Body of pancreas (tissue), 2 donors: Measurements from ENCODE around the gene FRG2C.

- PRO-cap, result no peak
- RAMPAGE, long total RNA, 2 experiments, result no peak in any of the 2 experiments
Measured at GRCh38 chr3:72961711-72962303, 34.8 kb upstream of the PPP4R2 start.

DNA sequence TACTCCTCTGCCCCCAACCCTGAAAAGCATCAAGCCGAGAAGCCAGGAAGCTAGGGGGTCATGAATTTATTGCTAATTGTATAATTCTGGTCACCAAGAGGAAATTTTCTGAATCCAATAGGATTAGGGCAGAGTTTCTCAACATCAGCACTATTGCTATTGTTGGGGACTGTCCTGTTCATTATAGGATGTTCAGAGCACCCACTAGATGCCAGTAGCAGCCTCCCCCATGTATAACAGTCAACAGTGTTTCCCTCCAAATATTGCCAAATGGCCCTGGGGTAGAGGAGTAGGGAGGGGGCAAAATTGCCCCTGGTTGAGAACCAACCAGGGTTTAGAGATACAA is 31.1 kb upstream of the PPP4R2 start:
- PRO-cap, result no peak
- RAMPAGE, long total RNA, 2 experiments, result no peak in any of the 2 experiments

DNA sequence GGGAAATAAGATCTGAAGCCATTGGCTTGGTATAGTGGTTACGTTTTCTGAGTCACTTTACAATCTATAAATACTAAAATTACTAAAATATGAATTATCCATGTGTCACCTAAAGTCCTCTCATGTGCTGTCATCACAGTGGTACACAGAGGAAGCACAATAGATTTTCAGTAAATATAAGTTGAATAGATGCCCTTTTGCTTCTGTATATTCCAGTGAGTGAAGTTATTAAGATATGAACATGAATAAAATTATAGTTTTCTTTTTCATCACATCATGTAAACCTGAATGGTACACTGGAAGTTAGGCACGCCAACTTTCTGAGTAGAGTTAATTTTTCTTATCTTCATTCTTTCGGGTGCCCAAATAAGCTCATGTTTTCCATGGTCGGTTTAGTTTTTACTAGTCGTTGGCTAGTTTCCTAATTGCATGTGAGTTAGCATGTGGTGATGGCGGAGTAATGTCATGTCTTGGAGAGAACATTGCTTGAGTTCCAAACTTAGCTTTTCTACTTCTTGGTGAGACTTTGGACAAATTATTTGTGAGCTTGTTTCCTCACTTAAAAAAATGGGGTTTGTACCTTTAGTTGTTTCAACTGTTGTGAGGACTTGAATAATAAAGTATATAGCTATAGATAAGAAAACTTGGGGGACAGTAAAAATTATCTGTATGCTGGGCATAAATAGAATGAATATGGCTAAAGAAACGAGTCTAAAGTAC is 11.6 kb downstream of the PPP4R2 start:
- PRO-cap, result no peak
- RAMPAGE, long total RNA, 2 experiments, result no peak in any of the 2 experiments

DNA sequence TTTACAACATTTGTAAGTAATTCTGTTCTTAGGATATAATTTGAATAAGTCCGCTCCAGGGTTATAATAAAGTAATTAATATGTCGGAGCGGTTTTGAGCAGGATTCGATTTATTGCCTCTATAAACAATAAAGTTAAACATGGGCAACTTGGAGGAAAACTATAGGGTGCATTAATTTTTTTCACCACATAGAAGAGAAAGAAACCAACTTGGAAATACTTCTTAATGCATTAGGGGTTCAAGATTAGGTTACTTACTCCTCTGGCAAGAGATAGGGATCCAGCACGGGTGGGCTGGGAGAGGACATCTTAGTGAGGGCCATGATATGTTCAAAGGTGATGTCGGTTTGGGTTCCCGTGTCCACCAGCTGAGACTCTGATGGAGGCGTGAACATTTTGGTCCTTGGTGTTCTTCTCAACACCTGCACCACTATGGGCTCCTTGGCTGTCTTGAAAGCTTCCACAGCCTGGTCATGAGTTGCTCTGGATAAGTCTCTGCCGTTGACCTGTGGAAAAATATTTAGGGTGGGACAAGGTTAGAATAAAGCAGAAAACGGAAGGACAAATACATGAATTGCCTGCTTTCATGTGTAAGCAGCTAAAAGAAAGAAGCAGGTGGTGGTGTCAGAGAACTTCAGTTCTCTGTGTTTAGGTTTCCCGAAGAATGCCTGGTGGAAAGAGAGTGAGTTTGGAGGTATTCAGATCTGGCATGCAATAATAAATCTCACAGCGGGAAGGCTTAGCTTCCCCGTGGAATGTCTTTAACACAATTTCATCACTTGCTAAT is 220.7 kb downstream of the PDZRN3 start:
- PRO-cap, result no peak
- RAMPAGE, long total RNA, 2 experiments, result no peak in any of the 2 experiments

DNA sequence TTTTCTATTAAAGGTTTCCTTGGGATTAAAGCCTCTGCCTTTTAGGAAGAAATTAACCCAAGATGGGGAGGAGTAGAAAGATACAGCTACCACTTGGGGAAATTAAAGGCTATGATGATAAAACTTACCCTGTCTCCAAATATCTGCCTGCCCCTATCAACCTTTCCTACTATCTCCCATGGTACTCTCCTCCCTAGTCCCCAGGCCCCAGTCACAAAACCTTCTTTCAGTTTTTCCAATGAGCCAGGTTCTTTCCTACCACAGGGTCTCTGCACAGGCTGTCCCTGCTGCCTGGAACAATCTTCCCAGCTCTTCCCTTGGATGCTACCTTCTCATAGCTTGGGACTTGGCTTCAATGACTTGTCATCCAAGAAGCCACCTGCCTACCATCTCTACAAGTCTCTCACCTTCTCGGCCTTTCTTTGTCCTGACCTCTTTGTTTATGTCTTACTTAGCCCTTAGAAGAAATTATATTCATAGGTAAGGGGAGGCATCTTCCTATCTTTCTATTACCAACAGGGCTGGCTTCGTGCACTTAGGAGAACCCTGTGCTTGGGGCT is 136.5 kb downstream of the PDZRN3 start:
- PRO-cap, result no peak
- RAMPAGE, long total RNA, 2 experiments, result no peak in any of the 2 experiments

DNA sequence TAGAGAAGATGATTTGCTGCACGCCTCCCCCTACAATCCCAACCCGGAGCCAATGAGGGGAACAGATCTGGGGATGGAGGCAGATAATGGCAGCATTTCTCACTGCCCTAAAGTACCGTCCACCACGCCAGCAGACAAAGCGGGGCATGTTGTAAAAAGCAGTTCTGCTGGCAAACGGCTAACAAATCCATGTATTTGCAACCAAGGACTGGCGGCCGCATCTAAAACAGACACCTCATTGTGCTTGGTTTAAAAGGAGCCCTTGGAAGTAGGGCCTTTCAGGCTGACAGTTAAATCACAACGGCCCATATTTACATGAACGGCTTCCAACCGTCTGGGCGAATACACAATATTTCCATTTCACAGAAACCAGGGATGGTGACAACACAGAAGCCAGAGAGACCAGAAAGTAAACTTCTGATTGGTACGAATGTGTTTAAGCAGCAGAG is 113.2 kb downstream of the PDZRN3 start:
- PRO-cap, result no peak
- RAMPAGE, long total RNA, 2 experiments, result no peak in any of the 2 experiments

- PRO-cap, result no peak
- RAMPAGE, long total RNA, 2 experiments, result no peak in any of the 2 experiments
Measured at GRCh38 chr3:73569385-73570017, 55.2 kb downstream of the PDZRN3 start.

DNA sequence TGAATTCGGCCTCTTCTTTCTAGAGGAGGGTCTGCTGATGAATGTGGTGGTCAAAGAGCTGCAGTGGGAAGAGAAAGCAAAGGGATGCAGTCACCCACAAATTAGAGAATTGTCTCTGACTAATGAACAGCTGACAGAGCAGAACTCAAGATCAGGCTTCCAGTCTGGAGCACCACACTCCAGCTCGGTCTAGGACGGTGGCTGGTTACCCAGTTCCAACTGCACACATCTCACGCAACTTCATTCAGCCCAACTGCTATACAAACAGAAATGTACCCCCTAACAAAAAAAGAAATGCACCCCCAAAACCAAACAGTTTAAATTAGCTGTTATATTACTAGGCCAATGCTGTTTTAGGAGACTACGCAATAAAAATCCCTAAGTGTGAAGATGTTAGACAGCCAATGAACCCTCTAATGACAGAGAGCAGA is 16.7 kb downstream of the PDZRN3 start:
- PRO-cap, result no peak
- RAMPAGE, long total RNA, 2 experiments, result no peak in any of the 2 experiments

GRCh38 chr3:73658719-73659466 is 34.2 kb upstream of the PDZRN3 start:
- PRO-cap, result no peak
- RAMPAGE, long total RNA, 2 experiments, result no peak in any of the 2 experiments

GRCh38 chr3:73786247-73786965 is 161.7 kb upstream of the PDZRN3 start:
- PRO-cap, result no peak
- RAMPAGE, long total RNA, 2 experiments, result no peak in any of the 2 experiments

GRCh38 chr3:75580142-75580521 is 84.0 kb upstream of the FRG2C start:
- PRO-cap, result unidirectional peak, minus-strand start at chr3:75580278
- RAMPAGE, long total RNA, 2 experiments, result no peak in any of the 2 experiments

- PRO-cap, result no peak
- RAMPAGE, long total RNA, 2 experiments, result no peak in any of the 2 experiments
Measured at GRCh38 chr3:75618505-75619038, 45.6 kb upstream of the FRG2C start.

DNA sequence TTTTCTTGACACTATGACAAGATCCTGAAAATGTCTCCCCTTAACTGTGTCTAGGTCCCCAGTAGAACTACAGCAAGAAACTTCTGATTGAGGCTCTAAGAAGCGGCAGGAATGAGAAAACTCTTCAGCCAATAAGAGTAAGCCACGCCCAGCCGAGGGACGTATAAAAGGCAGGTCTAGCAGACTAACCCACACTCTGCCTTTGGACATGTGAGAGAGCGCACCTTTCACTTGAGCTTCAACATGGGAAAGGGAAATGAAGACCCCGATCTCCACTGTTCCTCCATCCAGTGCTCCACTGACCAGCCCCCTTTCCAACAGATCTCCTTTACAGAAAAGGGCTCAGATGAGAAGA is at the start of gene FRG2C:
Gene FRG2C (plus strand): TSS at position 192 of the 355 bp plus-strand sequence.
- PRO-cap, result no peak
- RAMPAGE, long total RNA, 2 experiments, result no peak in any of the 2 experiments

DNA sequence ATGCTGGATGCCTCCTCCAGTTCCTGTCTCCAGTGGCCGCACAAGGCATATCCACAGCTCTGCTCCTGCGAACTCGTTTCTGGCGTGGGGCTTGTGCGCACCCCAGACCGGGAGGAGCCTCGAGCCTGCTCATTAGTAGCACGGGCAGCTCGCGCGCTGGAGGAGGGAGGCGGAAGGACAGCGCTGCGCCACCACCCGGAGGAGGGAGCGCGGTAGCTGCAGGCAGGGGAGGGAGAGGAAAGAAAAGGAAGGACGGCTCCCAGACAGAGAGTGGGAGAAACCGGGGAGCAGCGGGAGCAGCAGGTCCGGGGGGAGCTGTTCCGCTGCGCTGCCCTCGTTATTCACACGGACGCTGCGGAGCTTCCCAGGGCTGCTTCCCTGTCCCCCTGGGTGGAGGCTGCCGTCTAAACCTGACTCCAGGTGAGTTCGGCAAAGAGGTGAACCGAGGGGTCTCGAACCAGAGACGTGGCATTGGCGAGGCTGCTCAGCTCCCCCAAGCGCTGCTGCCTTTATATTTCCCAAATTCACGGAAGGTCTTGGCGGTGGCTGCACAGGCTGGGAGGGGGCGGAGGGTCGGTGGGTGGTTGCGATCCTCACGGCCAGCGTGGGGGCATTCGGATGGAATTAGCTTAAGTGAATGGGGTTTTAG is 121.3 kb upstream of the ZNF717 start:
- PRO-cap, result no peak
- RAMPAGE, long total RNA, 2 experiments, result no peak in any of the 2 experiments

GRCh38 chr3:77040309-77040566 is 339 bp downstream of the ROBO2 start:
- PRO-cap, result no peak
- RAMPAGE, long total RNA, 2 experiments, result no peak in any of the 2 experiments

DNA sequence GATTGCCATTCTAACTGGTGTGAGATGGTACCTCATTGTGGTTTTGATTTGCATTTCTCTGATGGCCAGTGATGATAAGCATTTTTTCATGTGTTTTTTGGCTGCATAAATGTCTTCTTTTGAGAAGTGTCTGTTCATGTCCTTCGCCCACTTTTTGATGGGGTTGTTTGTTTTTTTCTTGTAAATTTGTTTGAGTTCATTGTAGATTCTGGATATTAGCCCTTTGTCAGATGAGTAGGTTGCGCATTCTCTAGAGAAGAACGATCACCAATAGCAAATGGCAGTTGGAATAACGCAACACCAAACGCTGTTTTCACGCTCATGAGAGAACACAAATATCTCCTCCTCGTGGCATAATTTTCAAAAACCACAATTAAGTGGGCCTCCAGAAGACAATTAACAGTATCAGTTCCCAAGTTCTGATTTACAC is 859.9 kb upstream of the ROBO1 start:
- PRO-cap, result no peak
- RAMPAGE, long total RNA, 2 experiments, result no peak in any of the 2 experiments

GRCh38 chr3:80994856-80995197 is 766.6 kb downstream of the GBE1 start:
- PRO-cap, result no peak
- RAMPAGE, long total RNA, 2 experiments, result no peak in any of the 2 experiments

DNA sequence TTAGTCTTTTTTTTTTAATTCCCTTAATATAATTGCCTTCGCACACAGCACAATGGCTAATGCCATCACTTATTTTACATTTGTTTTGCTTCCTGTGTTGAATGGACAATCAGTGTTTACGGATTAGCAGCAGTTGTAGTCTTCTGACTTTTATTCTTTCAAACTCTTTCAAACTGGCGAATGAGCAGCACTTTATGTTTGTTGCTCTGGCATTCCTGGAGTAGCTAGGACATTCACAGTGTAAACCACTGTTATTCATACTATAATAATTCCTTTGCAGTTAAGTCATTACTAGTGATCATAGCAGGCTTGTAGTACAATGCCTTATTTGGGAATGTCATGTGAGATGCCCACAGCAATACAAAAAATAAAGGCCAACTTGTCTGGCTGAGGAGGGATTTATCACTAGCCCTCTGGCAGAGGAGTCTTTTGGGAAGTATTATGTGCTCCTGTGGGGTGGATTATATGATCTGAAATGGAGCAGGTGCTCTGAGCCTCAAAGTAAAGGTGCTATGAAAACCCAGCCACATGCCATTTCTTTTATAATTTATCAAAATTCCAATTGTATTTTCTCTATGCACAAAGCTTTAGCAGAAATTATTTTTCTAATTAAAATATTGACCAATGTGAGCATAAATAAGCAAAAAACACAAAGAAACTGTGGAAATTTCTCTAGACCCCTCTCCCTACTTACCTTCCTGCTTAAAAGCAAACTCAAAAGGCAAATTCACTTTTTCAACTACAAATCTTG is 197.1 kb downstream of the VGLL3 start:
- PRO-cap, result no peak
- RAMPAGE, long total RNA, 2 experiments, result no peak in any of the 2 experiments

DNA sequence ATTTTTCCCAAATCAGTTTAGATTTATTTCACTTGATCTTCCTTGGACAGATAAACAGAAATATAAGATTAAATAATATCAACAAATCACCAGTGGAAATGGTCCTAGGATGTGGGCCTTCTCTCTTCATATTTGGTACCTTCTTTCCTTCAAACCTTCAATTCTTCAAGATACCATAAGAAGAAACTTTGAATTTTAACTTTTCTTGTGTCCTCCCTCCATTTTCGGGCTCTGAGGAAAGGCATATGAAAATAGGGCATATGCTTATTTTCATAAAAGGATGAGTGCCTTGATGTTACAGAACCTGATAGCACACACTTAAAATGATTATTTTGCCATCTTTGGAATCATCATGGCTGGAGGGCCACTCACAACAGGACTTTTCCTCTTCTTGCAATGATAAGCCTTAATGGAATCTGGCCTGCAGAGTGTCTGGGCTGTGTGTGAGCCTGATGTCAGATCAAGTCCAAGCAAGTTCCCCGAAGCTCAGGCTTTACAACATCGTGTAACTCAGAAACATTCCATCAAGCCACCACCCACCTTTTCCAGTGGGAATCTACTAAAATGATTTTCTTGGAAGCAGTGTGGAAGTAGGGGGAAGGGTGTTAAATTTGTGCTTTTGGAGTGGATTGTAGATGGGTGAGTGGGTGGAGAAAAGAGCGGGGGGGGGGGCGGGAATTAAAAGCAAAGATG is 53.9 kb downstream of the VGLL3 start:
- PRO-cap, result no peak
- RAMPAGE, long total RNA, 2 experiments, result no peak in any of the 2 experiments

DNA sequence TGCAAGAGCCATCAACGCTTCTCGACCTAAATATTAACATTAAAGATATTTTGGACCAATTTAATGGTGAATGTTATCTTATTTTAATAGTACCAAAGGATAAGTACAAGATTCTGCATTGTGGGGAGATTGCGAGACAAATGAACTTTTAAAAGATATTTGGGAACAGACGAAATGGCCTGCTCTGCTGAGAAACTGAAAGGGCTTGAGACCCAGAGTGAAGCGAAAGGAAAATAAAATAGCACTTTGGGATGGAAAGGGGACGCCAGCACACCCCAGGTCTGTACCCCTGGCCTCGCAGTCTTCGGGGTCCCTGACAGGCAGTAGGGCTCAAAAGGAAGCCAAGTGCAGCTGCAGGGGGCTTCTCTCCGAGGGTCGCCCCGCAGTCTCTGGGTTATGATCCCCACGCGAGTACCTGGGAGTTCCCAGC is 97.6 kb upstream of the VGLL3 start:
- PRO-cap, result no peak
- RAMPAGE, long total RNA, 2 experiments, result no peak in any of the 2 experiments